HT-29 (cell line): ENCODE data around the gene KRTAP5-8.

- RAMPAGE, long total RNA = no peak
Observed at GRCh38 chr11:71284548-71284800, 32.1 kb upstream of the SHANK2 start.

- RAMPAGE, long total RNA = no peak
Observed at GRCh38 chr11:71432701-71433459, 15.3 kb downstream of the DHCR7 start.

- RAMPAGE, long total RNA = no peak
Observed at GRCh38 chr11:71537627-71538054, at the start of gene KRTAP5-8. KRTAP5-8 (plus strand) TSS chr11:71538025.

DNA sequence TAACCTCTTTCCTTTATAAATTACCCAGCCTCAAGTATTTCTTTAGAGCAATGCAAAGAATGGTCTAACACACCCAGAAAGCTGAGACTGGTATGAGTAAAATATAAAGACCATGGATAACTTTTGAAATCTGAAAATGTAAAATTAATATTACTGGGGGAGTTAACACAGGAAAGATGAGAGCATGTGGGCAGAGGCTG is 432 bp upstream of the KRTAP5-10 start:
- RAMPAGE, long total RNA = no peak

GRCh38 chr11:71786932-71787434 is 46.0 kb upstream of the DEFB108B start:
- RAMPAGE, long total RNA = no peak

GRCh38 chr11:71787435-71788185 is 45.4 kb upstream of the DEFB108B start:
- RAMPAGE, long total RNA = no peak

DNA sequence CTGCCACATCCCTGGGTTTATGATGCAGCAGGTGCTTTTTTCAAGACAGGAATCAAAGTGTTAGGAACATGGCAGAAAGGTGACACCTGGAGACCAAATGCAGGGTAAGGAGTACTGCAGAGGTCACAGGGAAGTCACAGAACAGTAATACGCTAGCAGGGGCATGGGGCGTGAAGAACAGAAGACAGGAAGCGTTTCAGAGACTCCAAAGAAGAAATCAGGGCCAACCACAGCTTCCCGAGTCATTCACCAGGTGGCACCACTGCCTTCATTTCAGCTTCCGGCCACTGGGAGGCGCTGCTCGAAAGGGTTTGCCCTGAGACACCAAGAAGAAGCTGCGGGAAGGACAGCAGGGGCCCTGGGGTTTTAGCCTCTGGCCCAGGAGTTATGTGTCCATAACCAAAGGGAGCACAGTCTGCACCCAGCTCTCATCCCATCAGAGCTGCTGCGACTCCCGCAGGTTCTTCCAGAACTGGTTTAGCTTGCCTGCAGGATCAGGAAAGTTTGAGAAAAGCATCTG is 32.7 kb upstream of the DEFB108B start:
- RAMPAGE, long total RNA = no peak

DNA sequence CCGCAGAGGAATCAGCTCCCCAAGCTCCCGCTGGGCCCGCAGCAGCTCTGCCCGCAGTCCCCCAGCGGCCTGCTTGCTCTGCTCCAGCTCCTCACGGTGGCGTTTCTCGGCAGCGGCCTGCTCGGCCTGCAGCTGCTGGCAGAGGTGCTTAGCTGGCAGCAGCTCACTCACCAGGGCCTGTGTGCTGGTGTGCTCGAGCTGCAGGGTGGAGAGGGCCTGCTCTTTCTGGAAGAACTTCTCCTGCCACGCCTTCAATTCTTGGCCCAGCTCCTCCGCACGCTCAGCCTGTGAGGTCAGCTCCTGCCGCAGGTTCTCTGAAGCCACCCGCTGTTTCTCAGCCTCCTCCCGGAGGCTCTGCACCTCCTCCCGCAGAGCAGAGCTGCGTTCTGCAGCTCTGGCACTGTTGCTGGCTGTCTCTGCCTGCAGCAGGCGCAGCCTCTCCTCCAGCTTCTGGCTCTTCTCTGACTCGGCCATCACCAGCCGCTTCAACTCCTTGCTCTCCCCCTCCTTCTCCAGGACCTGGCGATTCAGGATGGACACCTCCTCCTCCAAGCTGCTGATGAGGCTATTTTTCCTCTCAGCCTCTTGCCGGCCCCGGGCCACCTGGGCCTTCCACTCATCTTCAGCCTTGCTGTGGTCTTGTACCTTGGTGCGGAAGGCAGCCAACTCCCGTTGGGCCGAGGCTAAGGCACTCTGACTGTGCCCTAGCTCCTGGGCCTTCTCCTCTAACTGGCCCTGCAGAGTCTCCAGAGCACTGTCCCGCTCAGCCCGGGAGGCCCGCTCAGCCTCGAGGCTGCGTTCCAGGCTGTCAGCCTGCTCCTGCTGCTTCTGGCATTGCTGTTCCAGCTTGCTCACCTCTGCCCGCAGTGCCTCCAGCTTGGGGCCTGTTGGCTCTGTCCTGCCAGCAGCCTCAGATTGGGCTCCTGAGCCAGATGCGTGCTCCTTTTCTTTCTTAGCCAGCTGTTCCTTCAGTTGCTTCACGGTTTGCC is 14.8 kb downstream of the IL18BP start:
- RAMPAGE, long total RNA = no peak

DNA sequence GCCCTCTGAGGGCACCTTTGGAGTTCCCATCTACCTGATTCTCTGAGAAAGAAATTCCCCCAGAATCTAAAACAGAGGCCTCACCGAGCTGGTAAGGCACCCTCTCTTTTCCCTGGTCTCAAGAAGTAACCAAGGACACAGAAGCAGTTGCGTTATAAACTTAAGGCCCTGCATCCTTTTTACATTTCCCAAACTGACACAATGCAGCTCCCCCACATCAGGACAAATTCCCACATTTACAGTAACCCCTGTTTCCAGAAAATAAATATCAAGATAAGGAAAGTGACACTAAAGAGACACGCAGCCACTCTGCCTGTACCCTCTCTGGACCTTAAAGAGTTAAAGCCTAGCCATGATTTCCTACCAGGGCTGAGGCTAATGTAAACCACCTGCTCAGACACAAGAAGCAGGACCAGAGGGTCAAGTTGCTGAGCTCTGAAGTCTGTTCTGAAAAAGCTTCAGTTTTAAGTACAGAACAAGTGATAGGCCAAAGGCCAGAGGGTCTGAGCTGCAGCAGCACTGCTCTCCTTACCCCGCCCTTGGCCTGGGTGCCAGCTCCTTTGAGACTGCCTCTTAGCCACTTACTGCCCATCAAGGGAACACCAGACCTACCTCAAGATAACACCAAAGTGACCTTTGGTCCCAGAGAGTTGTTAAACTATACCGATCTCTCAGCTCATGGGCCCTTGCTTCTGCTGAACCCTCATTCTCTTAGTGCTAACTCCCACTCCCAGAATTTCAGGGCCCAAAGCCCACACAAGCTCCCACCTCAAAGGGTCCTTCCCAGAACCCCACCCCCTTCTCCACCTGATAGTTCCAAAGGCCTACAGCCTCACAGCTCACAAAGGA is 40.3 kb downstream of the IL18BP start:
- RAMPAGE, long total RNA = no peak

- RAMPAGE, long total RNA = no peak
Observed at GRCh38 chr11:72039680-72040005, 40.7 kb downstream of the NUMA1 start.

GRCh38 chr11:72083007-72084080 is 2.7 kb downstream of the LRRC51 start:
- RAMPAGE, long total RNA = no peak

GRCh38 chr11:72224434-72224543 is 278 bp upstream of the INPPL1 start:
- RAMPAGE, long total RNA = no peak

GRCh38 chr11:72239379-72240421 is 4.3 kb downstream of the PHOX2A start:
- RAMPAGE, long total RNA = no peak

GRCh38 chr11:72618199-72618894 is 55.9 kb downstream of the PDE2A start:
- RAMPAGE, long total RNA = no peak

DNA sequence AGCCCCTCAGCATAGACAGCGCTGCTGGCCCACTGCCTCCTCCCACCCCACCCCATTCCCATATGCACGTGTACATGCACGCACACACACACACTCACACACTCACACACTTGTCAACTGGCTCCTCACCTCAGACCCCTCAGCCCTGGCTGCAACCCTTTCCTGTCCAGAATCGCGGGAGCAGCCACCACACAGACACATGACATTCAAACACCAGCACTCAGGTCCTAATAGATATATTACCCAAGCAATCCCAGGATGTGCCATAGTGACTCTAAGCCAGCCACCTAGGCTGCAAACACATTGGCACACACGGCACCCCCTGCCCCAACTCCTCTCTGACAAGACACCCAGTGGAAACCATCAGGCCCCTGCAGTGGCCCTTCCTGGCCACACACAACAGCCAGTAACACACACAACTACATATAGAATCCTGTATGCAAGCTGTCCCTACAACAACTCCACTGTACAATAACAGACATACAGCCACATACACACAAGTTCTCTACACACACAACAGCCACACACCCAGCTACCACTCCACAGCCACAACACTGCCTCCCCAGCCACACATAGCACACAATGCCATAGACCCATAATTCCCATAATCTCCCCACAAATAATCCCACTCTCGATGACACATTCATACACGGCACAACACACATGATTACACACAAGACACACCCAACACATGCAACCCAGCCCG is 33.7 kb downstream of the PDE2A start:
- RAMPAGE, long total RNA = no peak

DNA sequence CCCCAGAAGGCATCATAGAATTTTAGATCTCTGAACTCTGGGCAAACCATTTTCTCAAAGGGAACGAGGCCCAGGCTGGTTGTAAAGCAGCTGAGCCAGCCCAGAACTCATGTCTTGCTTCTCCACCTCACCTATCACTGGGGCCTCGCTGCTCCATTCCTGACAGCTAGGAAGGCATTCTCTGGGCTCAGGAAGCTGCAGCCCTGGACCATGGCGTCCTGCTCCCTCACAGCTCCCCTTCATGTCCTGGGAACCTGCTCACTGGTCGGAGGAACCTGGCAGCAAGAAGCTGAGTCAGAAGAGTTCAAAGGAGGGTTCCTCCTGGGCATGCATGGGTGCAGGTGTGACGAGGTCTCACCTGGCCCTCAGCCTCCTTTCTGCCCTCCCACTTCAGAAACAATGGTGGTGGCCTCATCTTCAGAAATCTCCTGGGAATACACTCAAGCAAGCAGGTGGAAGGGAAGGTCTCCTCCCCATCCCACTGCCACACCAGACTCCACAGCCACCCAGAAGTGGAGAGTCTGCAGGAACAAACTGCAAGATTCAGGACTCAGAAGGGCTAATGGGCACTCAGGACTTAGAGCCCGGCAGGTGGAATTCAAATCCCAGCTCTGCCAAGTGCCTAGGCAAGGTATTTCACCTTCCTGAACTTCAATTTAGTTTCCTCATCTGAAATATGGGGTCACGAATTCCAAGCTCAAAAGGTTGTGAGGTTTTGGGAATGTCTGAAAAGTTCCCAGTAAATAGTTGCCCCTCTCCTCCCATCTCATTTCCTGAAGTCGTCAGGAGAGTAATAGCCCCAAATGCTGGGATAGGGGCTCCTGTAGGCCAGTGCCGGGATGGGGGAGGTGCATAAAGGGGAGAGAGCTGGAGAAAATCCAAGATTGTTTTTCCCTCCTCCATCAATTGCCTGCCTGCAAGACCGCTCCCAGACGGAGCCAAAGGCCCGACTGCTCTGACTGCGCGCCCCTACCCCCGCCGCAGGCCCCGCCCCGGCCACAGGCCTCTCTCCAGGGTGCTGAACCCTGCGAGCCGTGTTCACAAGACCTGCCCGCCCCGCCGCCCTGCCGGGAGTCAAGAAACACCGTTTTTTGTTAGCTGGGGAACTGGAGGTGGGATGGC is 2.1 kb upstream of the PDE2A start:
- RAMPAGE, long total RNA = no peak

DNA sequence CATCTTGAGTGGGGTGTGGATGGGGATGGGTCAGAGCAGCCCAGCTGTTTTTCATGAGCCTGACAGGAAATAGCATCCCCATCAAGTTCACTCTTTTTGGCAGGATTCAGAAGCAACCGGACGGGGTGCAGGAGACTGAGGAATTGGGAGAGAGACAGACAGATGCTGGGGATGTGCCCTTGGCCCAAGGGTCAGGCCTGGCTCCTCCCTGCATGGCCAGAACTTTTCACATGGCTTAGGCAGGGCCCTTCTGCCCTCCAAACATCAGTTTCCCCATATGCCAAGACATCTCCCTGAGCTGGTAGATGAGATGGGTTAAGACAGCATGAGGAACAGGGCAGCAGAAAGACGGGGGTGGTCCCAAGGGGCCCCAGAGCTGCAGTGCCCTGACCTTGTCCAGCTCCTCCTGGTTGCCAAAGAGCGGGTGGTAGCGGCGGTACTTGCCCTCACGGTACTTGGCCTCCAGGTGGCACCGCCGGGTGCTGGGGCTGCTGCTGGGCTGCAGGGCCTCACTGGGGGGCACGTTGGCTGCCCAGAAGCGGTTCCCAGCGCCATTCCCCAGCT is 29.6 kb upstream of the PDE2A start:
- RAMPAGE, long total RNA = no peak

DNA sequence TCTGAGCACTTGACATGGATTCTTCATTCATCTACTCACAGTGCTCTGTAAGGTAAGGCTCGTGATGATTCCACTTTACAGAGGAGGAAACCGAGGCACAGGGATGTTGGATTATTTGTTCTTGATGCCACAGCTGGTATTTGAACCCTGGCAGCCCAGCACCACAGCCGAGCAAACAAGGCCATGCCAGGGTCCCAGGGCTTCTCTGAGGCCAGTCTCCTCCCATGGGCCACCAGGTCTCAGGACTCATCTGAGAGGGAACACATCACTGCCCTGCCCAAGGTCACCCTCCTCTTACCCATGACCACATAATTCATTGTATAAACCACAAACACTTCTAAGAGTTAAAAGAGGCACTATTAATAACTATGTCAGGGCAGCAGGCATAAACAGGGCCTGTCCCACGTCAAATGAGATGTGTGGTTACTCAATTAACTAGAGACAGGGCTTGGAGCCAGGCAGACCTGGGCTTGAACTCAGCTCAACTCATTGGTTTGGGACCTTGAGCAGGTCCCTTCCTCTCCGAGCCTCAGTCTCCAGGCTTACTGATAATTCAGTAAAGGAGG is 33.2 kb downstream of the ARAP1 start:
- RAMPAGE, long total RNA = no peak

DNA sequence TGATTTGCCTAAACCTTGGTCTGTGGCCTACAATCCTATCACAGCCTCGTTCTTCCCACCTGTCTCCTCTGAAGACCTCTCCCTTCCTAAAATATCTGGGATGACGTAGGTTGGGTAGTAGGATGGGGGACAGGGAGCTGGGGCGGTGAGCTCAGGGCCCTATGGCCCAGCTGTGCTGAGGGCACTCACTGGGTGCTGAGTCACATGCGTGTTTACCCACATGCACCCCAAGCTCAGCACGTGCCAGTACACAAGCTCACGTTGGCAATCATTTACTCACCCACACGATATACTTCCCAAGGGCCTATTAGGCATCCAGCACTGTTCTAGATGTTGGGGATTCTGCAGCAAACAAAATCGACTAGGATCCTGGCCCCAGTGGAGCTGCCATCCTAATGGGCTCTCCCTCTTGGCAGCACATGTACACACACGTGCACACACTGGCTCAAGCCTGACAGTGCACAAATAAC is 28.7 kb downstream of the ARAP1 start:
- RAMPAGE, long total RNA = no peak

DNA sequence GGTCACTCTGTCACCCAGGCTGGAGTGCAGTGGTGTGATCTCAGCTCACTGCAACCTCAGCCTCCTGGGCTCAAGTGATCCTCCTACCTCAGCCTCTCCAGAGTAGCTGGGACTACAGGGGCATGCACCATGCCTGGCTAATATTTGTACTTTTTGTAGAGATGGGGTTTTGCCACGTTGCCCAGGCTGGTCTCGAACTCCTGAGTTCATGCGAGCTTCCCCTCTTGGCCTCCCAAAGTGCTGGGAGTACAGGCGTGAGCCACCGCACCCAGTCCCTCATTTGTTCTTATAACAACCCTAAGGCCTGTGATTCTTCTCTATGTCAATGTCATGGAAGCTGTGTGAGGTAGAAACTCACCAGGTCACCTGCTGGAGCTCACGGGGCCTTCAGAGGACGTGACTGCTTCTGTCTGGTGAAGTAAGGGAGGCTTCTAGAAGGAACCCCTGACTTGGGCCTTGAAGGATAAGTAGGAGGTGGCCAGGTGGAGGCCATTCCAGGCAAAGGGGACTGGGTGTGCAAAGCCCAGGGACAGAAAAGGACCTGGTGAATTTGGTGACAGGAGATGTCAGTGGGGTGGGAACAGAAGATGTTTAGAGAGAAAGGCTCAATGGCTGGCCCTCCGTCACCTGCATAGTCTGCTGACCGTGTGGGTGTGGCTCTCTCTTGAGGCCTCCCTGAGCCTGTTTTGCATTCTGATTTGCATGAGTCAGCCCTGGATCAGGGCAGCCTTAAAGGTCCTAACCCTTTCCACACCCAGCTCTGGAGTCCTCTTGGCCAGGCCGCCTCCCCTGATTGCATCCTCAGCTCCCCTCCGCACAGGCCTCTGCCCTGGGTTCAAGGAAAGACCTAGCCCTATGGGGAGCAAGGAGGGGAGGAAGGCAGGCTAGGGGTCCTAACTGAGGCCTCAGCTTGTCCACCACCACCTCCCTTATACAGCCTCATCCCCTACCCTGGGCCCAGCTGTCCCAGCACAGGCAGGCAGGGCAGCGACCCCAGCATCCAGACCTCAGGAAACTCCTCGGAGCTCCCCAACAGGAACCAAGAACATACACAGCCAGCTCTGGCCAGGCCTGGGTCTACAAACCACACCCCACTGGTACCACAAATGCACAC is 14.2 kb downstream of the ARAP1 start:
- RAMPAGE, long total RNA = no peak